Diencephalon (tissue), 2 donors: Measurements from ENCODE around the gene MYOM1.

GRCh38 chr18:2998712-2999429 lies 14.1 kb downstream of the LPIN2 start:
- RAMPAGE, long total RNA = no peak

GRCh38 chr18:3037329-3038010 lies 24.5 kb upstream of the LPIN2 start:
- RAMPAGE, long total RNA = no peak

- RAMPAGE, long total RNA = no peak
These were observed 30.3 kb upstream of the LPIN2 start for GRCh38 chr18:3043158-3043781.

DNA sequence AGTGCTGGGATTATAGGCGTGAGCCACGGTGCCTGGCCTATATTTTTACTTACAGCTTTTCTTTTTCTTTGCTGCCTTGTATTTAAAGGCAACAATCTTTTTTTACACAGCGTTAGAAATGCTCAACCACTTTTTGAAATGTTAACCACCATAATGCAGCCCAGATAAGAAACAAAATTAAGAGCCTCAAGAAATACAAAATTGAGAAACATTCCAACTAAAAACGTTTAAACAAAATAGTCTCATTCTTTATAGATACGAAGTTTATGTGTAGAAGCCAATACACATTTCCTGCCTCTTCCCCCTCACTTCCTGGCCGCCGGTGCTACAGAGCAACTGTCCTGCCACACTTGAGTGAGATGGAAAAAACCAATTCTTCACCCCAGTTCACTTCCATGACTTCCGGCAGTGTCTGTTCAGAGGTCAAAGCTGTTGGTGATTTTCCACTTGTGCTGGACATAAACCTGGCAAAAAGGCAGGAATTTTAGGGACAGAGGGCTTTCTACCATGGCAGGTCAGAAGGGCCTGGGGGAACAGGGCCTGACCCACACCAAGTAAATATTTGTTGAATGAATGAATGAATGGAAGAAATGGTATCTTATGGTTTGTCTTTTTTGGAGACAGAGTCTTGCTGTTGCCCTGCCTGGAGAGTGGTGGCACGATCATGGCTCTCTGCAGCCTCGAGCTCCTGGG lies 47.6 kb upstream of the LPIN2 start:
- RAMPAGE, long total RNA = no peak

DNA sequence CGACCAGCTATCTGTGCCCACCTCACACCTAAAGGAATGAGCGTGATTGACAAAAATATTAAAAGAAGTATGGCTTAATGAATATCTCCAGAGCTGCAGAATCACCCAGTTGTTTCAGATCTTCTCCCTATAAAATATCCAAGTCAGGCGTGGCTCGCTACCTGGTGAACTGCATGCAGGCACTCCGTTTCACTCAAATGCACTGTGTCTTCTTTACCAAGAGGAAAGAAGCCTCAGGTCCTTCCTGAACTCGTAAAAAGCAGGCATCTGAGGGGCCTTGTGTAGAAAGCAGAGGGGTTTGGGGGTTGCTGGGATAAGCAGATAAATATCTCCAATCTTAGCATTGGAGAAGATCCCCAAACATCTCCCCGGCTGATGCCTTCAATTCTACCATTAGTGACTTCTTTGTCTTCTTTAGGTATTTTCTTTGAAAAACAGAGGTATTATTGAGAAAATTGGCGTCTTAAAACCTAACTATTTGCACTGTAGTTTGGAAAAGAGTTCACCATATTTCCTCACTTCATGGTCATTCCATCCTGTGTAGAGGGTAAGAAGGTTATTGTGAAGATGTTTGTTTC lies 67.8 kb downstream of the MYOM1 start:
- RAMPAGE, long total RNA = no peak

GRCh38 chr18:3179440-3180096 lies 40.2 kb downstream of the MYOM1 start:
- RAMPAGE, long total RNA = no peak

DNA sequence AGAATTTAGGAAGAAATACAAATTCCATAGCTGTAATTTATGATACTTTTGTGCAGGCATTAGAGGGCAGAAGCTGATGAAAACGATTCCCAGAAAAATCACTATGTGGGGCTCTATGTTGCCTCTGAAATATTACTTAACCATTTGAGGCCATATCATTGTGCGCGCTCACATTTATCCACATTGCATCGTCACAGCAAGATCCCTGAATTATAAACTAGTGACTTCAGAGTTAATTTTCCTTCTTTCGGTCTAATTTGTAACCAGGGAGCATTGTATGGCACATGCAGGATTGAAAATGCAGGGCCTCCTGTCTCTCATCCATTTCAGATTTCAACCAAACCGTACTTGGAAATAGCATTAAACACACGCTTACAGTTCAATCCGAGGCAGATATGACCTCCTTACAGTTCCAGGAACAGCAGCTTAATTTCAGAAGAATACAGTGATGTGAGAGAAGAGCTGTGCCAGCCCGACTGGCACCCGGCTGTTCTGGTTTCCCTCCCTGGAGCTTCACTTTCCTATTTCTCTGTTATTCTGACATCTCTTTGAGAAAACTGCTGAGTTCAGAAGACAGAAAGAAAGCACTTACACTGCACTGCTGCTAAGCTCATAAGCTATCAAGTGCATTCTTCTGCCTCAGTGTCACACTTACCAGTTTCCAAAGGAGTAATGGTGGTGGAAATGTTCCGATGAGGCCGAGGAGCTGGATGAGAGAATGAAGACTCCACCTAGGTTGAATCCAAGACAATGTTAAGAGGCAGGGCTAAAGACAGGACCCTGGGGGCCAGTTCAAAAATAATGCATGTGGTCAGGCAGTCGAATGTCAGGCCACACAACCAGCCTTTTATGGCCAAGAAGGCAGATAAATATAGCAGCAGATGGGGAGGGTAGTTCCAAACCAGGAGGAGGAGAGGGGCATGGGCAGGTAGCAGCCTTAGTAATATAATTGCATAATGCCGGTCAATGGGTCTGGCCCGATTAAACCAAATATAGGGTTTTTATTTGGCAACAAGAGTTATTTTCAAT lies at the start of gene MYOM1:
Gene MYOM1 (minus strand): TSS at position 821 of the 1,029 bp plus-strand sequence.
- RAMPAGE, long total RNA = no peak

GRCh38 chr18:3263283-3263693 lies 1.4 kb downstream of the MYL12B start:
- RAMPAGE, long total RNA = no peak

- RAMPAGE, long total RNA = no peak
These were observed 1.8 kb downstream of the MYL12B start for GRCh38 chr18:3263800-3264136.

DNA sequence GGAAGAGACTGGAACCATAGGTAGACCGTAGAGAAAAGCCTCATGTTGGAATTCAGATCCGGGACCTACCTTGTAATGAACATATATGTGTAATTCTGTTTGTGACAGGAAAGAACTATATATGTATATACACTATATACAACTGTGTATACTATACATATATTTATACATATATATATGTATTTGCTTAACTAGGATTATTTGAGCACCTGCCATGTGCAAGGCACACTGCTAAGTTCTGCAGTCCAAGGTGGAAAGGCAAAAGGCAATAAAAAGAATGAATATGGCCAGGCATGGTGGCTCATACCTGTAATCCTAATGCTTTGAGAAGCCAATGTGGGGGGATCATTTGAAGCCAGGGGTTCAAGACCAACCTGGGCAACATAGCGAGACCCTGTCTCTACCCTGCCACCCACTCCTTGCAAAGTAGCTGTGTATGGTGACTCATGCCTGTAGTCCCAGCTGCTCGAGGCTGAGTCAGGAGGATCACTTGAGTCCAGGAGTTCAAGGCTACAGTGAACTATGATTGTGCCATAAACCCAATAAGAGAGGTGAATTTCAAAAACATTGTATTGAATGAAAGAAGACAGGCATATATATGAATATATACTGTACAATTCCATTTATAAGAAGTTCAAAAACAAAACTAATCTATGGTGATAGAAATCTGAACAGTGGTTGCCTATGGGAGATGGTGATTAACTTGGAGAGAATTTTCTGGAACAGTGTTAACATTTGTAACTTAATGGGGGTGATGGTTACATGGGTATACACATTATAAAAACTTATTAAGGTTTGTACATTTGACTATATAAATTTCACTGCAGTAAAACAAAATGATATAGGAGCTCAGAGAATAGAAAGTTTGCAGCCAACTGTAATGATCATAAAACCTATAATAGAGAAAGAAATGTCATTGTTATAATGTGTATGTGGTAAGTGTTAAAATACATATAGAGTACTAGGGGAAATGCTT lies 2.5 kb downstream of the MYL12B start:
- RAMPAGE, long total RNA = no peak

DNA sequence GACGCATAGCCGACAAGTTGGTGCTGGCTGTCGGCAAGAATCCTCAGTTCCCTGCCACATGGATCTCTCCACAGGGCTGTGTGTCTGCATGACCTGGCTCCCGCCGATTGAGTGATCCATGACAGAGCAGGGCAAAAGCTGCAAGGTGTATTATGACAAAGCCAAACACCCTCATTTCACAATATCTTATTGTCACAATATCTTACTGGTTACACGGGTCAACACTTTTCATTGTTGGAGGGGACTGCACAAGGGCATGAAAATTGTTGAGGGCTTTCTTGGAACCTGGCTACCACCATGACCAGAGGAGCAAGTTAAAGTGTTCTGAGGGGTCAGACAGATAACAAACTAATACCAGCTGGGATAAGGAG lies 4.3 kb downstream of the MYL12B start:
- RAMPAGE, long total RNA = no peak

- RAMPAGE, long total RNA = no peak
These were observed 17.4 kb downstream of the MYL12B start for GRCh38 chr18:3278940-3280167.

- RAMPAGE, long total RNA = no peak
These were observed 66.4 kb upstream of the TGIF1 start for GRCh38 chr18:3383545-3384093.

DNA sequence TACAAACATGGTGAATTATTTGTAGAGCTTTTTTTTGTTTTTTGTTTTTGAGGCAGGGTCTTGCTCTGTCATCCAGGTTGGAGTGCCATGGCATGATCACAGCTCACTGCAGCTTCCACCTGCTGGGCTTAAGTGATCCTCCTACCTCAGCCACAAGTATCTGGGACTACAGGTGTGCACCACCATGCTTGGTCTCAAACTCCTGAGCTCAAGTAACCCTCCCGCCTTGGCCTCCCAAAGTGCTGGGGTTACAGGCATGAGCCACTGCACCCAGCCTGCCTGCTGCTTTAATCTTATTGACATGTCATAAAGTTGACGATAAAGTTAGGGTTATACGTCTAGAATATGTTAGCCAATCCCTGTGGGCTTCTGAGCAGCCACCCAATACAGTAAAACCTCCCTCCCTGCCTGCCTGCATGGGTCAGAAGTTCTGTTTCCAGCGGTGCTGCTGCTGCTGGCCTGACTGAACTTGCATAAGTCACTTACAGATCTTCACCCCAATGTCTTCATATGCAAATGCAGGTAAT lies 30.0 kb downstream of the TGIF1 start:
- RAMPAGE, long total RNA = no peak

GRCh38 chr18:3540678-3541714 lies 91.0 kb downstream of the TGIF1 start:
- RAMPAGE, long total RNA = no peak

- RAMPAGE, long total RNA = no peak
These were observed 199.3 kb downstream of the TGIF1 start for GRCh38 chr18:3649012-3649858.

DNA sequence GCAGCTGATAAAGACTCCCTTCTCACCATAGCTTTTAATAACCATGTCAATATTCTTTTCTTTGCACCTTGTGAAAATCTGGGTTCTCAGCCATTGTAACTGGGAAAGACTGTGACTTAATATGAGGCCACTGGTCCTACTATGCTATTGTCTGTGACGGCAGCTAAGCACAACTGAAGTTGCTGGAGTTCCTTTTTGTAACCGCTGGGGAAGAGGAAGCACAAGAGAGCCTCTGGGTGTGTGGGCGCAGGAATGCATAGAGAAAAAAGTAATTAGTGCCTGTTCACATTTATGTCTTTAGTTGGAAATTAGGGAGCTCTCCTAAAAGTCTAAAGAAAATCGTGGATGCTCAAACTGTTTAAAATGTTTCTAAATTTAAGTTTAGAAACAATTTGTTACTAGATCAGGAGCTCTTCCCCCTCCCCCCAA lies 214.9 kb downstream of the TGIF1 start:
- RAMPAGE, long total RNA = no peak

GRCh38 chr18:3700144-3700670 lies 250.2 kb downstream of the TGIF1 start:
- RAMPAGE, long total RNA = no peak

DNA sequence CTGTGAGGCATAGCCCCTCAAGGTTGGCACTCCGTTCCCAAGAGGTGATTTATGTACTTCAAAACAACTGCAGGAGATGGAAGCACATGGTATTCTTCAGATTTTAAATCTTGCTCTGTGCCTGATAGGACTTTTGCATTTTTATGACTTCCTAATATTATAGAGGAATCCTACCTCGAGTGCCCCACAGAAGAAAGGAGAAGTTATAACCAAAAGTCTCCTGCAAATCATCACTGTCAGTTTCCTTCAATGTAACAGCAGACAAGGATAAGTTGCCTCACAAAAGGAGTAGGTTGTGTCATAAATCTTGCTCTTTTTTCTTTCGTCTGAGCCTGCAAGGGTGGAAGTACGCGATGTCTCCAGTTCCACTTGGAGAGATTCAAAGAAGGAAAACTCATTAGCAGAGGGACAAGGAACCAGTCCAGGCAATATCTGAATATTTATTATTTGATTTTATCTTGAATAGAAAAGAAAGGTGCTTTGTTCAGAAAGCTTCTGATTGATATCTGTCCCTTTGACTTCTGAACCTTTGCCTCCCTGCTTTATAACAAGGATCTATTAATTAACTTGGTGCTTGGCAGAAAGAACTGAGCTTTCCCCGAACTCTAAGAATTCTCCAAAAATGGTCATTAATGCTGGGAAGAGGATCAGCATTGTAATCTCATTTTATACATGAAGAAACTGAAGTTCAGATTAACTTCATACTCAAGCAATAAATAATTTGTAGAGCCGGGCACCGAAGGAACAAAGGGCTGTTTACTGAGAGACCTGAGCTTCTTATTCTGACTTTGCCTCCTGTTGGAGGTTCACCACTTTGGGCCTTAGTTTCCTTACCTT lies 272.4 kb downstream of the TGIF1 start:
- RAMPAGE, long total RNA = no peak

DNA sequence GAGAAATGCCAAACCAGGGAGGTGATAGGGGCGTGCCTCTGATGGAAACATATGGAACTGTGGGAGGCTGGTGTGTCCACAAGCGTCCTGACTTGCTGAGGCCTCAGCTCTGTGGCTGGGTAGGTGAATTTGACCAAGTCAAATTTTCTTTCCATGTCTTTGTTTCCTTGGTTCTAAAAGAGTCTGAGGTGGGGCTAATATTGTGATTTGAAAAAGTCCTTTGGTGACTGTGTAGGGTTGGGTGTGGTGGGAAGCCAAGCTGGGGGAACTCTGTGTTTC lies 462.6 kb downstream of the TGIF1 start:
- RAMPAGE, long total RNA = no peak